ENCODE results near the genes RSPH10B2 and CCZ1B.

DNA sequence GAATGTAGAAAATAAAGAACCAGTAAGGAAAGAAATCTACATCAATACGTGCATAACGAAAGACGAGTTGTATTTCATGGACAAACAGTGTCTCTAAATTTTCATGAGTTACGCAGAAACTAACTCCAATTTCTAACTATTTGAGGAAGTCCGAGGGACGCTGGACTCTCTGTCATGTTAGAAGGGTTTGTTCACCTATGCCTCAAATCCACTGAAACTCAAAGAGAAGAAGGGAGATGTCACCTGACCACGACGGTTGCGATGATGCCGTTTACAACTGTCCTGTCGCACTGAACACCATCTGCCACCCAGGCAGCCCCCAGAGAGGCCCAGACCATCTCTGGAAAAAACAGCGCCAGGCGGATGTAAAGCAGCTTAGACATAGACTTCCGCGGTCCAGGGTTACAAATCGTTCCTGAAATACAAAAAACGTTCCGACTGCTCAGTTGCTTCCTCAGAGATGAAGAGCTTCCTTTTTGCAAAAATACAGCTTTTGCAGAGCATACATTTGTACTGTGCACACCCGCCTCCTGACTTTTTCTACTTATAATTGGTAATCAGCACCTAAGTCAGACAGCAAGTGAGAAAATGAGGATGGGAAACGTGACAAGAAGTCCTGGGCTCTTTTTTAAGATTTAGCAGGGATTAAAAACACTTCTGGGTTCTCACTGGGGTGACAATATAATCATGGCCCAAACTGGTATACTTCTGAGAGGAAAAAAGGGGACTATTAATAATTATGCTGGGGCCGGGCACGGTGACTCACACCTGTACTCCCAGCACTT lies 11.4 kb downstream of the DAGLB start:
- PRO-cap, 2 experiments = no peak in any of the 2 experiments

- PRO-cap, 2 experiments = no peak in any of the 2 experiments
Measured at GRCh38 chr7:6590525-6590849, 666 bp downstream of the INTS15 start.

DNA sequence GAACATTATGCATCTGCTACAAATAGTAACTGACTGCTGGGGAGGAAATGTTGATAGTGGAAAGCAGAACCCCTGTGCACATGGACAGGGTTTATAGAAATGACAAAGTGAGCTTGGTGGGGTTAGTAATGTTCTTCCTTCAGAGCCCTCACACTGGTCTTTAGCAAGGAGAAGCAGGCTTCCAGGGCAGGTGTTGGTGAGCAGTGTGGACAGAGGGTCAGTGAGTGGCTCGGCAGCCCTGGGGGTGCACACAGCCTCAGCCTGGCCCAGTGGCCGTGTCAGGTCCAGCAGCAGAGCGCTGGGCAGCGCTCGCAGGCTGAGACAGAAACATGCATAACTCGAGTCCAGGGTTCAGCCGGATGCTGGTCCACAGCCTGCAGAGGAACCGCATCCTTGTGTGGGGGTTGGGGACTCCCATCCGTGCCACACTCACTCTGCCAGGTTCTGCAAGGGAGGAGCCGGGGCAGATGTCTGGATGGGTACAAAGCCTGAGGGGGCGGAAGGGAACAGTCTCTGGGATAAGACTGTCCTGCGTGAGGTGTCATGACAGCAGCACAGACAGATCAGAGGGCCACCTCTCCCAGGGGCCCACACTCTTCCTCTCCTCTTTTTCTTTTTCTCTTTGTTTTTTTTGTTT lies 10.9 kb upstream of the ZNF853 start:
- PRO-cap, 2 experiments = no peak in any of the 2 experiments

- PRO-cap, 2 experiments = no peak in any of the 2 experiments
Measured at GRCh38 chr7:6729979-6730724, 23.4 kb upstream of the ZNF12 start.

GRCh38 chr7:6753922-6754502 lies at the start of gene RSPH10B2:
RSPH10B2 (plus strand) TSS chr7:6754103.
- PRO-cap, 2 experiments = no peak in any of the 2 experiments

DNA sequence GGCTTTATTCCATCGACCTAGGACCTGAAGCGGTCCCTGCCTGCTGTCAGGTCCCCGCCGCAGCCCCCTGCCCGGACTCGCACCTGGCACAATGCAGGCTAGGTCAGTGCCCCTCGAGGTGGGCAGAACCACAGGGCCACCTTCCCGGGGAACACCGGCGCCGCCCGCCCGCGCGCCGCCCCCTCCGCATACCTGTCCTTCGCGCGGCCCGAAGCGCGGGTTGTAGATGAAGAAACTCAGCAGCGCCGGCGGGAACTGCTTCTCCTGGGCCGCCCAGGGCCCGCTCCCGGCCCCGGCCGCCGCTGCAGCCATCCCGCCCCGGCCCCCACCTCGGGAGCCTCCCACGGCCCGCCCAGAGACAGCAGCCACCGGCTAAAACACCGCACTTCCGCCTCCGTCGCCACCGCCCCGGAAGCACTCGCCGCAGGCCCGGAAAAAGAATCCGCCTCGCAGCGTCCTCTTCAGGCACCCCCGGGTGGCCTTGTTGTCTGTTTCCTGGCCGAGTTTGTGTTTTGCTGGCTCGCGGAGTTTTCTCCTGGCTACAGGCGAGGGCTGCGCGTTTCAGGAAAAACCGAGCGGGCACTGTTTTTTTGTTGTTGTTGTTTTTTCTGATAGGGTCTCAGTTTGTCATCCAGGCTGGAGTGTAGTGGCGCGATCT lies at the start of gene CCZ1B:
TSS of gene CCZ1B (minus strand) at position 390 of the 658 bp plus-strand sequence.
- PRO-cap, 2 experiments = peak in 1 of 2 experiments; most common plus-strand start position 417 of the sequence (in 1); most common minus-strand start position 420 of the sequence (in 1)

- PRO-cap, 2 experiments = no peak in any of the 2 experiments
Measured at GRCh38 chr7:6827043-6827530, 1.0 kb upstream of the CCZ1B start.

- PRO-cap, 2 experiments = no peak in any of the 2 experiments
Measured at GRCh38 chr7:6855513-6856193, 29.6 kb upstream of the CCZ1B start.

DNA sequence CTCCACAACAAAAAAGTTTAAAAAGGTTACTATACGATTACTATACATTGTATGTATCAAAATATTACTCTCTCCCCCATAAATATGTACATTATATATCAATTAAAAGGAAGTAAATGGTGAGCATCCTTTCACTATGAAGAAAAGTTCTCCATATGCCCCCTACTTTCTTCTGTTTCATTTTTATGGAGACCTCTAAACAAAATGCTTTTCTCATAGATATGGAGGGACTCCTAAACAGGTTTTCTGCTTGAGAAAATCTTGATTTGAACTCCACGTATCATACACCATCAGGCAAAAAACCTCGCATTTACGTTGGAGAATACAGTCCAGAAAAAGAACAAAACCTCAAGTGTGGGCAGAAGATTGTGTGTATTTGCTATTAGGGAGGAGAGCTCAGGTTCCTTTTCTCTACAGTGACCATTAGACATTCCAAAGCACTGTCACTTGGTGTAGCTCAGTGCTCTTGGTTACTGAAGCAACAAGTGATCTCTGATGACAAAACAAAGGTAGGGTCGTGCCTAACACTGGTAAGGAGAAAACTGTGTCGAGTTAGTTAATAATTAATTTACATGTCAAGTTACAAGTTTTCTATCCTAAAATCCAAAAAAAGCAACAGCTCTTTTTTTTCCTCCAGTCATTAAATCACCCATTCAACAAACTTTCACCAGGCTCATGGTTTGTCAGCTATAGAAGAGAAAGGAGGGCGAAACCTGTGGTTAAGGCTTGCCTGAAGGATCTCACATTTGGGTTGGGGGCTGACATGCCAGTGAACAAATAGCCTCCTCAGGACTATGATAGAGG lies 72.5 kb downstream of the C1GALT1 start:
- PRO-cap, 2 experiments = no peak in any of the 2 experiments

DNA sequence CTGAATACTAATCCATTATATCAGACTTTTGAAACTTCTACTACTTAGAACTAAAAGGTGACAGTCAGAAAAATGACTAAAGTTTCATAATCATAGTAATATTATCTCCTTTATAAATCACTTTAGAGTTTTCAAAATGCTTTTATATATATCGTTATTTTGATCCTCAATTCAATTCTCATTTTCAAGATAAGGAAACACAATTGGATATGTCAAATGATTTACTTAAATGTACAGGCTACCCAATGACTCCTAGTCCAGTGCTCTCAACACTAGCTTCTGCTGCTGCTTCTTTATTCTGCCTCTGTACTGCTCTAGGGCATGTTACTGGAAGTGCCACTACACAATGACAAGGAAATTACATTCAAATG lies 23.1 kb downstream of the COL28A1 start:
- PRO-cap, 2 experiments = no peak in any of the 2 experiments

DNA sequence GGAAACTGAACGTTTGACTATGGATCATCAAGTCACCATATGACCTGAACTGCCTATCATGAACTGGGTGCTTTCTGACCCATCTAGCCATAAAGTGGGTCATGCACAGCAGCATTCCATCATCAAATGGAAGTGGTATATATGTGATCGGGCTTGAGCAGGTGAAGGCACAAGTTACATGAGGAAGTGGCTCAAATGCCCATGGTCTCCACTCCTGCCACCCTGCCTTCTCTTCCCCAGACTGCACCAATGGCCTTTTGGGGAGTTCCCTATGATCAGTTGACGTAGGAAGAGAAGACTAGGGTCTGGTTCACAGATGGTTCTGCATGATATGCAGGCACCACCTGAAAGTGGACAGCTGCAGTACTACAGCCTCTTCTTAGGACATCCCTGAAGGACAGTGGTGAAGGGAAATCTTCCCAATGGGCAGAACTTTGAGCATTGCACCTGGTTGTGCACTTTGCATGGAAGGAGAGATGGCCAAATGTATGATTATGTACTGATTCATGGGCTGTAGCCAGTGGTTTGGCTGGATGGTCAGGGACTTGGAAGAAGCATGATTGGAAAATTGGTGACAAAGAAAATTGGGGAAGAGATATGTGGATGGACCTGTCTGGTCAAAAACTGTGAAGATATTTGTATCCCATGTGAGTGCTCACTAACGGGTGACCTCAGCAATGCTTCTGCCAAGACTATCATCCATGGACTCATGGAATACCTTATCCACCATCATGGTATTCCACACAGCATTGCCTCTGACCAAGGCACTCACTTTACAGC lies 7.3 kb upstream of the RPA3 start:
- PRO-cap, 2 experiments = no peak in any of the 2 experiments

DNA sequence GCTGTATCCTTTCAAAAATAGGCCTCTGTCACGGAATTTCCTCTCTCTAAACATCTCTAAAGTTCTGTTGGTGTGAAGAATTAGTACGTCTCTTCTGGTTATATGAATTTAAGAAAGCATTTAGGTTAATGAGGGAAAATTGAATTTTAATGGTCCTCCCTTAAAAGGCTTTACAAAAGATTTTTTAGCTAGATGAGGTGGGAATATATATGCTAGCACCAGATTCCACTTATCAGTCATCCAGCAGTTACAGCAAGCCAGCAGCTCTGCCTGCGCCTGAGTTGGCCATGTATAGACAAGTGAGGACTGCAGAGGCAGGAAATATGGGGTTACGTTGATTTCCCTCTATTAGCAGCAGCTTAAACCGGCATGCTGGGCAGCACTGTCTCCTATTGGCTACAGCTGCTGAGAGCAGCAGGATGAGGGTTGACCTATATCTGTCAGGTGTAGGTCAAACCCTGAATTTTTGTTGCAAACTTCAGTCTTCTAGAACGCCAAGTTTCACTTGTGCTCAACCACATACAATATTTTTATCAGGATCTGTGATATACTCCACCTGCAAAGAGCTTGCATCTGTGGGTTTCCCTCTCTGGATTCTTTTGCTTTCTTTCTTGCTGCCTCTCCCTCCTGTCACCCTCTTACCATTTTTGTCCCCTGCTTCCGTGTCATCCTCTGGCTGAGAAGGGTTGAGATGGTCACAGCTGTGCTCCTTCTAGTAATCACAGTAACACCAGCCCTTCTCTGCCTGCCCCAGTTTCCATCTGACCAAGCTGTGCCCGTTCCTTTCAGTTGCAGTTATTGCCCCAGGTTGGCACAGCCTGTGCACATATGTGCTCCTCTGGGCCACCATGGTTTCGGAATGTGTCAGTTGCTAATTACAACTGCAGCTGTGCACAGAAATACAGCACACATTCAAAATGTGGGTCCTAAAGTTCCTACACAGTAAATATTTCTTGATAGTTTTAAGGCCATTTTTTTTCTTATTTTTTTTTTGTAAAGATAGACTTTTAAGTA lies 23.9 kb upstream of the GLCCI1 start:
- PRO-cap, 2 experiments = no peak in any of the 2 experiments

DNA sequence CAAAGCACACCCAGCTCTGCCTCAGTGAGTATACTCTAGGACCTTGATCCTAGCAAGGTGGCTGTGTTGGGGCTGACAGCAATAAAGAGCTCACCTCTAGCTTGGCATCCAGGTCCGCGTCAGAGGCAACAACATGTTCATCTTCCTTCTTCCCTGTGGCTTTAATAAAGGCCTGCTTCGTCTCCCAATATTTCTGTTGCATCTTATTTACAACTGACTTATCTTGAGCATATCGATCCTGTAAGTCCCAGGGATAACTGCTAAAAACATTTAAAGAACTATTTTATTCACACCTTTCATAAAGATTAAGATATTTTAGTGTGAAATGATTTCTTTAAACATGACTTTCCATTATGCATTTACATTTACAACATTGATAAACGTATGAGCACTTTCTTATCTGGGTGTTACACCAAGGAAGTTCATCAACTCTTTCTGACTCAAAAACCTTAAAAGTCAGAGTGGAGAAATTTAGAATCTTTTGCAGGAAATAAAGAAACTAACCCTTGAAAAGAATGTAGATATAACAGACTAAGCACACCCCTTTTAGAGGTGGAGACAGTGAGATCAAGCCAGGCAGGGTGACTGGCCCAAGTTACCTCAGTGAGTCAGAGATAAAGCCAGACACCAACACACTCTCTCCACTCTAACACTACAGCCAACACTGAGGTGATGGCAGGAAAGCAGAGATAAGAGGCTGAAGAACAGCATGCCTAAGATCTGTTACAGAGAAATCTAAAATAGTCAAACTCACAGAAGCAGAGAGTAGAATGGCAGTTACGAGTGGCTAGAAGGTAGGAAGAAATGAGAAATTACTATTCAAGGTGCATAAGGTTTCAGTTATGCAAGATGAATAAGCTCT lies 29.2 kb downstream of the ICA1 start:
- PRO-cap, 2 experiments = no peak in any of the 2 experiments

DNA sequence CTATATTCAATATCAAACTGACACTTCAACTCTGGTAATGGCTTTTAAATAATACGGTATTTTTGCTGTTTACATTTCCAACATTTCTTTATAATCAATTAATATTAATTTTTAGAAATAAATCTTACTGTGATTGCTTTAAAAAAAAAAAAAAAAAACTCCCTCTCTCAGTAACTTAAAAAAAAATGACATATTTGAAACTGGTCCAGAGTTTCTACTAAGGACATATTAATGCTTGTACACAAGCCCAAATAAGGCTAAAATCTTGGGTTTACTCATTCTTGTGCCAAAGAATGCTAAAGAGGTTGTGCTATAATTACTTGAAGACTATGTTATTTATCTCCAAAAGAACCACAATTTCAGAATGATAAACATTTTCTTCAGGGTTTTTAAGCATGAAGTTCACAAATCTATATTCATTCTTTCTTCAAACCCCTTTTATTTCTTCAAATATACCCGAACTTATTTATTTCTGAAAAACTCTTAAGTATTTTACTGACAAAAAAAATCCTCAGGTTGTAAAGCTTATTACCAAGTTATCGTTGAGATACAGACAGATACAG lies 5.6 kb downstream of the NDUFA4 start:
- PRO-cap, 2 experiments = no peak in any of the 2 experiments

DNA sequence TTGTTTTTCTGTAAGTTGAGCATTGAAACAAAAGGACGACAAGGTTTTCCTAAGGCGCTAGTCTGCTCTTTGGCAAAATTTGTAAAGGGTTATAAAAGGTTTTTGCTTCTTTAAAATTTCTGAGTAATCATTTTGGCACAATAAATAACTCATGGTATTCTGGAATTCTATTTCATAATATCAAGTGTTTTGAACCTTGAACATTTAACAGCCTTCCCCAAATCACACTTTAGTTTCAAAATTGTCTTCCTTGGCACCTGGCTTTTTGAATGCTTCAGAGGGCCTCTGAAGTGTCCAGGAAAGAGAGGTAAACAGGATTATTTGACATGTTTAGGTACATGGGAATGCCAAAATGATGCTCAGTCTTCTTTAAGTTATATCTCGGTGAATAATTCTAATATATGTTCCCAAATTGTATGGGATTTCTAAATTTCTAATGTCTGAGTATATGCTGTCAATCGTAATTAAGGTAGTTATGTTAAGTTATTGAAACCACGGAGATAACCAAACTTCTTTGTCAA lies 220.9 kb downstream of the PHF14 start:
- PRO-cap, 2 experiments = no peak in any of the 2 experiments

DNA sequence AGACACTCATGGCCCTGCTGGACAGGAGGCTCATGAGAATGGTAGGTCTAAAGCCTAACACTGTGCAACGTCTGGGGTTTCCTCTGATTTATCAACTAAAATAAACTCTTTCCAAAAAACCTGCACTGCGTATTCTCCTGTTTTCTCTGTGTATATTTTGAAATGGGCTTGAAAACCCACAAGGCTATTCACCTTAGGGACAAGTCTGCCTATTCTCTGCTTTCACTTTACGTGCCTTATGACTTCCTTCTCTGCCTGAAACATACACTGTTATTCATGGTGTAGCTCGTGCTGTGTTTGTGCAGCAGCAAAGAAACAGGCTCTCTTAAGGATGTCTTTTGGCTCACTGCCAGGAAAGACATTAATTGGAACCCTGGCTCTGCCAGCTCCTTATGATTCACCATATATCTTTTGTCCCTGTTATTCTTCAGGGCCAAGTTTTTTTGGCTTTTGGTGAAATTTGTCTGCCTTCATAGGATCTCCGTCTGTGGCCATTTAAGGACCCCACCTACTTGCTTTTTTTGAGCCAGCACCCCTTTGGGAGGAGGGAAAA lies 92.4 kb downstream of the TMEM106B start:
- PRO-cap, 2 experiments = no peak in any of the 2 experiments

DNA sequence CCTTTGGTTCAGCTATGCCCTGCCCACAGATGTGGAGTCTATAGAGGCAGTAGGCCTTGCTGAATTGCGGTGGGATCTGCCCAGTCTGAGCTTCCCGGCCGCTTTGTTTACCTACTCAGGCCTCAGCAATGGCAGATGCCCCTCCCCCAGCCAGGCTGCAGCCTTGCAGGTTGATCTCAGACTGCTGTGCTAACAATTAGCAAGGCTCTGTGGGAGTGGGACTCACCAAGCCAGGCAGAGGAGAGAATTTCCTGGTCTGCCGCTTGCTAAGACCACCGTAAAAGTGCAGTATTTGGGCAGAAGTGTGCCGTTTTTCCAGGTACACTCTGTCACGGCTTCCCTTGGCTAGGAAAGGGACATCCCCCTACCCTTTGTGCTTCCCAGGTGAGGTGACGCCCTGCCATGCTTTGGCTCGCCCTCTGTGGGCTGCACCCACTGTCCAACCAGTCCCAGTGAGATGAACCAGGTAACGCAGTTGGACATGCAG lies 28.3 kb upstream of the VWDE start:
- PRO-cap, 2 experiments = no peak in any of the 2 experiments

DNA sequence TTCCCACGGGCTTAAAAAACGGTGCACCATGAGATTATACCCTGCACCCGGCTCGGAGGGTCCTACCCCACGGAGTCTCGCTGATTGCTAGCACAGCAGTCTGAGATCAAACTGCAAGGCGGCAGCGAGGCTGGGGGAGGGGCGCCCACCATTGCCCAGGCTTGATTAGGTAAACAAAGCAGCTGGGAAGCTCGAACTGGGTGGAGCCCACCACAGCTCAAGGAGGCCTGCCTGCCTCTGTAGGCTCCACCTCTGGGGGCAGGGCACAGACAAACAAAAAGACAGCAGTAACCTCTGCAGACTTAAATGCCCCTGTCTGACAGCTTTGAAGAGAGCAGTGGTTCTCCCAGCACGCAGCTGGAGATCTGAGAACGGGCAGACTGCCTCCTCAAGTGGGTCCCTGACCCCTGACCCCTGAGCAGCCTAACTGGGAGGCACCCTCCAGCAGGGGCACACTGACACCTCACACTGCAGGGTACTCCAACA lies 6.7 kb upstream of the ENSG00000226690 start:
- PRO-cap, 2 experiments = no peak in any of the 2 experiments

DNA sequence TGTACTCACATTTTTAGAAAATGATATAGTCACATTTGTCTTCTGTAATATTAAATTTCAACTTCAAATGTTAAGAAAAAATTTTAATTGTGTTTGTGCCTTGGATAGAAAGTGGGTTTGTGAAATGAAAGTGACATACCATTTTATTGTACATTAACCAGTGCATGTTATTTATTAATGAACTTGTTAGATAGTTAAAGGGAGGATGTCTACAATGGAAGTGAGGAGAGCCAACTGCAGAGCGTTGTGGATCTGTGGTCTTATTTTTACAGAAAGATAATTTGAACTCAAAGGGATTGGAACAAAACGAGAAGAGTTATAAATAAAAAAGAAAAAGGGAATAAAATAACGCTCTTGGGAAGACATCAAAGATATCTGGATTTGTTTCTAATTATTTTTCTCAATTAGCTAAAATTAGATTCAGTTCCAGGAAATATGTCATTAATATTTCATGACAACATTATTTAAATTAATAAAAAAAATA lies 291.8 kb downstream of the ARL4A start:
- PRO-cap, 2 experiments = no peak in any of the 2 experiments

DNA sequence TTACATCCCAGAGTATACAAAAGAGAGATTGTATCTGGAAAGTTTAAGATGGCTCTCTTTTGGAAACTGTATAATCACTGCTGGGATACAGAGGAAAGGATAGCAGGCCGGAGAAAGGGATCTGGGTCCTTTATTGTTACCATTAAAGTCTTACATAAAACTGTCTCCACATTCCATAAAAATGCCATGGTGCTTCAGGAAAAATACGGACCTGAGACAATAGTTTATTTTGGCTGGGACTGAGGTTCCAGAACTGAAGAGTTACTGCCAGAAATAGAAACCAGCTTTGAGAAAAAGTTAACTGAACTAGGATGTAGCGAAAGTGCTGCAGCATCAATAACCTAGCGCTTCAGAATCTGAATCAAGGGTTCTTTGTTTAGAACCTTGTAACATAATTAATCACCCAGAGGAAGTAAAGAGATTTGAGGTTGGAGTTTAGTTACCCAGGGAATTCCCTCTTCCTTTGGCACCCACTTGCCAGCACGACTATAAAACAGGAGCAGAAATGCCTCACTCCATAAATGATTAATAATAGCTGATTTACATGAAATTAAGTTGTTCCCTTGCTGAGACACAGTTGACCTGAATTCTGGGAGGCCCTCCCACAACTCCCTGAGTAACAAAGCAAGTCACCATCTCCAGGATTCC lies 37.9 kb downstream of the MEOX2 start:
- PRO-cap, 2 experiments = no peak in any of the 2 experiments